Epithelial cell of prostate (primary cell): ENCODE measurements around a stretch of chr11.

GRCh38 chr11:72740114-72740474 is 12.1 kb downstream of the ARAP1 start:
- RRBS: no CpG with 5 or more reads among the region's 2 CpGs

GRCh38 chr11:72753550-72754313 is 1.5 kb upstream of the ARAP1 start:
- RRBS: no CpG with 5 or more reads among the region's 9 CpGs

DNA sequence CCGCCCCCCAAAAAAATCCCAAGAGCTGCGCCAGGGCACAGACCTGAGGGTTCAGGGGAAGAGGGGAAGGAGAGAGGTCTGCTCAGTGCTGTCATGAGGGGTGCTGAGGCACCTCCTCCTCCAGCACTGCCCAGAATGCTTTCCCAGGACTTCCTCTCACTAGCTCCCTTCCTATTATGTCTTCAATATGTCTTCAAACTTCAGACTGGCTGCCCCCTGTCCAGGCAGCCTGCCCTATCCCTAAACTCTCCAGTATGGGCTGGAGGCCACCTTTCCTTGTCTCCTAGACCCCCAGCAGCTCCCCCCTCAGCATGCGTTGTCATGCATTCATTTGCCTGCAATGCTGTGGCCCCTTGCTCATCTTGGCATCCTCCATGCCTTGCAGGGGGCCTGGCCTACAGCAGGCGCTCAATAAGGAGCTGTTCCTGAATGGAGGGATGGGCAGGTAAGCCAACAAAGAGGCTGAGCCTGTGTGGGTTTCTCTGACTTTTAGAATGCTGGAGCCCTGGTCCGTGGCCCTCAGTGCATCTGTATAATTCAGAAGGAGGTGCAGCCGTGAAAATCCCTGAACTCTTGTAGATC is 16.3 kb upstream of the ARAP1 start:
- RRBS: no CpG with 5 or more reads among the region's 6 CpGs

DNA sequence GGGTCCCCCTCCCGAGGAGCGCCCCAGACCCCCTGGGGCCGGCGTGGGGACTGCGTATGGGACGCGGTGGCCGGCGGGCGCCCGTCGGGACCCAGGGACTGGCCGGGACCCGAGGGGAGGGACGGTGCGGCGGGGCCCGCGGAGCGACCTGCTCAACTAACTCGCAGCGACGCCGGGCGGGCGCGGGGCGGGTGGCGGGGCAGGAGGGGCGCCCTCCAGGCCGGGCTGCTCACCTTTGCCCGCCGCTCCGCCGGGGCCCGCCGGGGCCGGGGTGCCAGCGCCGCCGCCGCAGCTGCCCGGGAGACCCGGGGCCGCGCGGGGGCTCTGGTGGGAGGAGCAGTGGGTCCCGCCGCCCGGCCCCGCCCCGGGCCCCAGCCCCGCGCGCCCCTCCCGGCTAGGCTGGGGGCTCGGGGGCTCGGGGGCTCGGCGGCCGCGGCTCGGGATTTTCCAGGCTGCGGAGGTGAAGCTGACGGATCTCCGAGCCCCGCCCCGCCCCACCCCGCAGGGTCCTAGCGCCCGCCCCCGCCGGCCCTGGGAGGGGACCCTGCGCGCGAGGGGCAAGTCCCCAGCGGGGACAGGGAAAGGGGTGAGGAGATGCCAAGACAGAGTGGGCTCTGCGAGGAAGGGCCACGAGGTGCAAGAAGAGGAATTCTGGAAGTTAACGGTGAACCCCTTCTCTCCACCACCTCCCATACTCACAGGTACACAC is 12.3 kb downstream of the STARD10 start:
- RRBS: 2% methylated on average over 26 of the region's 80 CpGs

DNA sequence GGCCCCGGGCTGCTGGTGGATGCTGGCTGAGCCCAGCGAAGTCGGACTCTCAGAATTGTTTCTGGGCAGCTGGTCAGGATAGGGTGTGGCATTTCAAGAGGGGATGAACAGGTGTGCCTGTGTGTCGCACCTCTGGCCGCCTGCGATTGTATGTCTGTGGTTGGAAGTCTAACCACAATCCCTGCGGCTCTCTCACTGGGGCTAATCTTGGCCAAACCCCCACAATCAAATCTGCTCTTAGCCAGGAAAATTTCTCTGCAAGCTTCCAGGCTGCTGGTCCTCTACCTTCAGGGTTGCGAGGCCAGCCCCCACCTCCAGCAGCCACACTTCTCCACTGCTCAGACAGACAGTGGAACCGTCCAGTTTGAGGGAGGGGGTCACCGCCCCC is 897 bp downstream of the ATG16L2 start:
- RRBS: no CpG with 5 or more reads among the region's 10 CpGs

GRCh38 chr11:72821523-72821952 is 7.3 kb downstream of the ATG16L2 start:
- RRBS: no CpG with 5 or more reads among the region's 34 CpGs

DNA sequence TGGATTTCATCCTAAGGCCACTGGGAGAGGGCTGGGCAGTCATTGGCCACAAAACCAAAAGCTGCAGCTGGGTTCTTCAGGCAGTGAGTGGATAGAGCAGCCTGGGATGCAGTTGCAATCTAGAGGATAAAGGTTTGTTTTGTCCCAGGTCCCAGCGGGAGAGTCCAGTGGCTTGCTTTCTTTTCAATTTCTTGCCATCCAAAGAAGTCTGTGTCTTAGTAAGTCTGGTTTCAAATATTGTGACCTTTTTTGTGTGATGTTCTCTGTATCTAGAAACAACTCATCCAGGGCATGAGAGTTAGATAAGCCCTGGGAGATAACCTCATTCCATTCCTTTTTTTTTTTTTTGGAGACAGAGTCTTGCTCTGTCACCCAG is 20.0 kb downstream of the ATG16L2 start:
- RRBS: no CpG with 5 or more reads among the region's 1 CpG

DNA sequence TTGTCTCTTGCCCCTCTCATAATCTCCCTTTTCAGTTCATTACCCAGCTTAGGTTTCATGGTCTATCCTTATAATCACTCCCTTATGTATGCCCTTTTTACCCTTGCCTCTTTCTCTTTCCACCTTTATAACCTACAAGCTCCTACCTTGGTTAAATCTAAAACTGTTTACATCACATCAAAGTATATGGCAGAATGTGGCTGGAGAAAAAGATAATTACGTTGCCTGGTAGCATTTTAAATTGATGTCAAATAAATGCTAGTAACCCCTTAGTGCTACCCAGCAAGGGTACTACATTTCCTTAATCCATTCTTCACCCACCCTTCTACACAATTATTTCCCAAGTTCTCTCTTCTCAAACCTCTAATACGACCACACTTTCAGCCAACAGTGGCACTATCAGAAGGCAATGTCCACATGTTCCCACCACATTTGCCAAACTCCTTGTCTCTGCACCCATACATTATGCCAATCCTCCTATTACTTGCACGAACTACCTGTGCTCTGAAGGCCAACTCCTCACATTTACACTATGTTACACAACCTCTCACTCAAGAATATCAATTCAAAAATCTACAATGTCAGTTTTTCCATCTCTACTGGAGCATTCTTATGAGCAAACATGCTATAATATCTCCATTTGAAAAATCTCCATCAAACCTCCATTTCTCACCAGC is 137.5 kb downstream of the FCHSD2 start:
- RRBS: no CpG with 5 or more reads among the region's 3 CpGs

GRCh38 chr11:73047992-73048501 is 94.1 kb downstream of the FCHSD2 start:
- RRBS: no CpG with 5 or more reads among the region's 2 CpGs

DNA sequence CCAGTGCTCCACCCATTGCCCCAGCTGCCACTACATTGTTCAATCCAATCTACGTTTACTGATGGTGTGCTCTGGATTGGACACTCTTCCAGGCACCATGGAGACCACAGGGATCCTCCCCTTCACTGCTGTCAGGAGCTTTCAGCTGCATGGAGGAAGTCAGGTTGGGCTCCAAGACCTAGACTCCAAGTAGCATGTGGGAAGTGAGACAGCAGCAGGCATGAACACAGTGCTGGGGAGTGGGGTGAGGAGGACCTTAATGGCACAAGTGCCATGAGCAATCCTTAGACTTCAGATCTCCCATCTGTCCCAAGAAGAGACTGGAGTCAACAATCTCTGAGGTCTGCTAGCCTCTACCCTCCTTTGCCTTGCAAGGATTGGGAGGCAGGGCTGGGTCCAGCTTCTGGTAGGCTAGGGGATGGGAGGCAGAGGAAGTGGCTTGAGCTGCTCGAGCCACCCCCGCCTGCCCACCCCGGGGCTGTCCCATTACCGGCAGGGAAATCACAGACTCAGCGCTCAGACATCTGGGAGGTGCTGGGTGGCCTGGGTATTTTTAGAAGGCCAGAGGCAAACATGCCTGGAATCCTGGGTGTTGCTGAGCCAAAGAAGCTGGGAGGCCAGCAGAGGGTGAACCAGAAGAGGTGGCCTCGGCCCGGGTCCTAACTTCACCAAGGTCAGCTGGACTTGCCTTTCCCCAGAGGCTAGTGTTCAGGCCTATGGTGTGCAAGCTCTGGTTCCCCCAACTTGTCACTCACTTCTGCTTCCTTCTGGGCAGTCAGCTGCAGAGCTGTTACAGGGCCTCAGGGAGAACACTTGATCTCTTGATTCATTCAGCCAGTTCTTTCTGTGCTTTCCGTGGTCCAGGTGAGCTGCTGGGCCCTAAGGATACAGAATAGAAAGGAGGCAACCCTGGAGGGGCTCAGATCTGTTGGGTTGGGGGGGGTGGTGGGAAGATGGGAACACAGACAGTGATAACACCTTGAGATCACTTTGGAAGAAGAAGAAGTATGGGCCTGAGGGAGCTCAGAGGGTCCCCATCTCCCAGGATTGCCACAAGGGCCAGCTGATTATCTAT is 15.4 kb upstream of the FCHSD2 start:
- RRBS: no CpG with 5 or more reads among the region's 9 CpGs

GRCh38 chr11:73227815-73228533 is 9.9 kb downstream of the P2RY2 start:
- RRBS: no CpG with 5 or more reads among the region's 14 CpGs

- RRBS: no CpG with 5 or more reads among the region's 30 CpGs
Measured at GRCh38 chr11:73344091-73344999, 31.9 kb upstream of the RELT start.

GRCh38 chr11:73361882-73362706 is 14.1 kb upstream of the RELT start:
- RRBS: 69% methylated on average over 47 of the region's 71 CpGs

DNA sequence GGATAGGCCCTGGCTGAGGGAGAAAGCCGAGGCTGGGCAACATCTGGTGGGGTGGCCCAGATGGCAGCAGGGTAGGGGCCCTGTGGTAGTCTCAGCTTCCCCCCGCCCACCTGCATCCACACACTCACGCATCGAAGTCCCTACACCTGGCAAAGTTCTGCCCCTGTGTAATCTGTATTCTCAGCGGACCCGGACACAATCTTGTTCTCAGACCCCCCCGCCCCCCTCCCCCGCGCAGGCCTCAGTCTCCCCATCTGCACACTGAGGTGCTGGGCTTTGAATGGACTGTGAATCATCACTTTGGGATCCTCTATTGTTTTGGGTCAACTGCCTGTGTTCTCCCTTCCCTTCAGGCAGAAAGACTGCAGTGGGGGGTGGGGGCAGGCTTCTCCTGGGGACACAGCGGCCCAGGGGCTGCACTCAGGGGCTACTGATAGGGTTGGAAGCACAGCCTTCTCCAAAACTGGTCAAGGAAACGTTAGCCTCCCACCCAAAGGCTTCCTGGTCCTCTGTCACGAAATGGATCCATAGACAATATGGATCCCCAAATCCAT is 1.3 kb downstream of the RELT start:
- RRBS: no CpG with 5 or more reads among the region's 12 CpGs

GRCh38 chr11:73378898-73380055 is 3.1 kb downstream of the RELT start:
- RRBS: no CpG with 5 or more reads among the region's 15 CpGs

- RRBS: 100% methylated on average over 1 of the region's 11 CpGs
Measured at GRCh38 chr11:73382009-73382664, 5.9 kb downstream of the RELT start.

DNA sequence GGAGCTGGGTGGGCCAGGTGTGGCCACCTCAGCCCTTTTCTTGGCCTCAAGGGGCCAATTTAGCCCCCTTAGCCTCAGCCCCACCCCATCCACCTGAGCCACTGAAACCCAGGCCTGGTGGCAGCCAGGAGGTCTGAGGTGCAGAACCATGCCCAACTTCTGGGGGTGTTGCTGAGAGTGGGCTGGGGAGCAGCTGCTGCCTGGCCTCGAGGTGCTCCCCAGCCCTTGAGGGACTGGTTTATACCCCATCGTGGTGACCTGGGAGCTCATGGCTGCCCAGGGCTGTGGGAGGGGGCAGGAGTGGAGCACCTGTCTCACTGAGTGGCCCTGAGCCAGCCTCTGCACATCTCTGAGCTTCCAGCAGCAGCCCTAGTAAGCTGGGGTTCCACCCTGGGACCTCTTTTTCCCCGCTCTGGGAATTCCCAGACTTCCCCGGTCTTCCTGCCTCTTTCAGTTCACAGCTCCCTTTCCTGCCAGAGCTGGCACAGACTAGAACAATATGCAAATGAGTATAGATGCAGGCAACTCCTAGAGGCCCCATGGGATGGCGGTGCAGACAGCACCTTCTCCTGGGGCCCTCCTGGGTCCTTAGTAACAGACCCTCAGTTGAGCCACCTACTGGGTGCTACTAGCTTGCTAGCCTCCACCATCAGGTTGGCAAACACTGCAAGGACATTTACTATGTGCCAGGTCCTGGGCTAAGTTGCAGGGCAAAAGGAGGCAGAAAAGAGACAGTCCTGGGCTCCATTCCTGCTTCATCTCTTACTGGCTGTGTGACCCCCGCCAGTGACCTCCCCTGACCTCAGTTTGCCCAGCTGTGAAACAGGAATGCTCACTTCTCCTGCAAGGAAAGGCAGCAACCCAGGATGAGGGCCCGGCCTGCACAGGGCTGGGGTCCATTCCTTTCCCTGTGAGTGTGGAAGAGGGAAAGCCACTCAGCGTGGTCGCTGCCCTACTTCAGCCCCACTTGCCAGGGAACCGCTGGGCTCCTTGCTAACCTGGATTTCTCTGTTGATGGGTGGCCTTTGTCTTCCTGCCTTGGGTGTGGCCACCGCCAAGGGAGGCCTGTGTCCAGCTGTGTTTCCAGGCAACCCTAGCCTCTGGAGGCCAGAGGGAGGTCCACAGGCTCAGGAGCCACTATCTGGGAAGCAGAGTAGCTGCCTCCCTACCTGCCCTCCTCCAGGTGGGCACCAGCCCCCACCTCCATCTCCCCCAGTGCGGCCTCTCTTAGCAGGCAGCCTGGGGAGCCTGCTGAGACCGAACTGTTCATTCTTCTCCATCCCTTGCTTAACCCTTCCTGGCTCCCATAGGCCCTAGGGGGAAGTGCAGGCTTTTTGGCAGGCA is 7.2 kb downstream of the RELT start:
- RRBS: no CpG with 5 or more reads among the region's 13 CpGs

- RRBS: 96% methylated on average over 2 of the region's 16 CpGs
Measured at GRCh38 chr11:73385840-73386717, 9.9 kb downstream of the RELT start.

- RRBS: no CpG with 5 or more reads among the region's 7 CpGs
Measured at GRCh38 chr11:73403000-73403804, 27.0 kb downstream of the RELT start.

- RRBS: no CpG with 5 or more reads among the region's 1 CpG
Measured at GRCh38 chr11:73461829-73462046, 85.5 kb downstream of the RELT start.